B cell (primary cell): Measurements from ENCODE around the gene FAF2.

GRCh38 chr5:173889453-173890490, 1.6 kb downstream of the CPEB4 start:
- PRO-cap: no peak
- CAGE, long polyA plus RNA: no peak

GRCh38 chr5:173924699-173925450, 36.7 kb downstream of the CPEB4 start:
- PRO-cap: no peak
- CAGE, long polyA plus RNA: no peak

- PRO-cap: no peak
- CAGE, long polyA plus RNA: no peak
Measured at GRCh38 chr5:173947187-173947607, 41.8 kb upstream of the C5orf47 start.

DNA sequence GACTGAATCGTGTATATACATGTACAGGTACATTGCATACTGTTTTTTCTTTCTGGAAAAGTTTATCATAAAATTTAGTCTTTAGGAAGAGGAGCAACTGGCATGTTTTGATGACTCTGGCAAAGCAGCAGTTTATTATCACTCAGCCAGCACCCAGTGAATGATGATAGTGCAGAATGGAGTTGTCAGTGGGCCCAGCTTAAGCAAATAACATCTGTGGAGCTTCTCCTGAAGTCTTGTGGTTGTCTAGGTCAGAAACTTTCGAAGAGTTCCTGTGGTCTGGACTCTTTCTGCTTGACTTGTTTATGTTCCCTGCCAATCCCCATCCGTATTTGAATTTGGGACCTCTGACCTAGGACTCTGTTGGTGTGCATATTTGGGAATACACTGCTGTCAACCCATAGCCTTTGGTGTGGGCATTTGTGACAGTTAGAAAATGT, 38.1 kb upstream of the C5orf47 start:
- PRO-cap: no peak
- CAGE, long polyA plus RNA: no peak

GRCh38 chr5:173955887-173956803, 32.8 kb upstream of the C5orf47 start:
- PRO-cap: no peak
- CAGE, long polyA plus RNA: no peak

DNA sequence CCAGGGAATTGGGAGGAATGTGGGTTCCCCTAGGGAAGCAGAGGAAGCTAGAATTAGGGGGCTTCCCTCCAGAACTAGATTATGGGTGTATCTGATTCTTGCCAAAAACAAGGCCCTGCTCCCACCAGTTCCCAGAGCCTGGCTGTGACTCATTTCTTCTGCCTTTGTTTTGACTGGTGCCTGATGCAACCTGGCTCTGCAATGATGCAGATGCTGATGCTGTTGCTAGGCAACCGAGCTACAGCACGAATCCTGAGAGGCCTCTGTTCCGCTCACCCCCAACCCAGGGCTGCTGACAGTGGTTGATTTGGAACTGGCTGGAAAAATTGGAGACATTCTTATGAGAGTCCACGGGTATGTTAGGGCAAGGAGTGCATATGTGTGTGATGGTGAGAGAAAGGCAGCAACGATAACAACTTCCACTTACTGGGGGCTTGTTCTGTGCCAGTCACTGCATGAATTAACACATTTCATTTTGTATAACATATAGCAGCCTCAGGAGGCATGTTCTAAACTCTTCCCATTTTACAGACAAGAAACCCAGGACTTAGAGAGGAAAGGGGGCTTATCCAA, 100.4 kb downstream of the NSG2 start:
- PRO-cap: no peak
- CAGE, long polyA plus RNA: no peak

DNA sequence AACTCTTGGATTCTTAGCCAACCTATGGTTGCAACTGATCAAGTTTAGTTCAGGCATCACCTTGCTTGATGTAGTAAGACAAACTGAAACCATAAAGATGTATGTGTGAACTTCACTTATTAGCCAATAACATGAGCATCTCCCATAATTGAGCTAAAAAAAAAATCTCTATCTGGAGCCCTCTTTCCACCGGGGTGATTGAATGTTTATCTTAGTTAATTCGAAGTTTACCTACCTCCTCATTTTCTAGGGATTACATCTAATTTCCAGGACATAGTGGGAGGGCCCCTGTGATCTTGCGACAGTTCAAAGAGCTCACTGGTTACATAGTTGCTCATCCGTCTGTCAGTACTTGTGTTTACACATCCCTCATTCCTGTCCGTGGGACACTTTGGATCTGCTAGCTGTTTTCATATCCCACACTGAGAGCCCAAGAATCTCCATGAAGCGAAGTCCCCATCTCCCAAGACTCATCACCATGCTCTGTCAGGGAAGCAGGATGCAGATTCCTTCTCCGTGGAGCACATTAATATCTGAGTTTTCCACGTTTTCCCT, 10.4 kb upstream of the SFXN1 start:
- PRO-cap: no peak
- CAGE, long polyA plus RNA: no peak

DNA sequence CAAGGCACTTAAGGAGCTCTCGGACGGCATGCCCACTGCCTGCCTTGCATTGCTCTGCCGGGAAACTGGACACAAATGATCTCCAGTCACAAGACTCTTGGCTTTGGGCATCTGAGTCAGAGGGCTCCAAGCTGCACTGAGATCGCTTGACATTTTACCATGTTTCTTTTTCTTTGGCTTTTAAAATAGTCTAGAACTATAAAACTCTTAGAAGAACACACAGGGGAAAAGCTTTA, 43.6 kb upstream of the HRH2 start:
- PRO-cap: no peak
- CAGE, long polyA plus RNA: no peak

DNA sequence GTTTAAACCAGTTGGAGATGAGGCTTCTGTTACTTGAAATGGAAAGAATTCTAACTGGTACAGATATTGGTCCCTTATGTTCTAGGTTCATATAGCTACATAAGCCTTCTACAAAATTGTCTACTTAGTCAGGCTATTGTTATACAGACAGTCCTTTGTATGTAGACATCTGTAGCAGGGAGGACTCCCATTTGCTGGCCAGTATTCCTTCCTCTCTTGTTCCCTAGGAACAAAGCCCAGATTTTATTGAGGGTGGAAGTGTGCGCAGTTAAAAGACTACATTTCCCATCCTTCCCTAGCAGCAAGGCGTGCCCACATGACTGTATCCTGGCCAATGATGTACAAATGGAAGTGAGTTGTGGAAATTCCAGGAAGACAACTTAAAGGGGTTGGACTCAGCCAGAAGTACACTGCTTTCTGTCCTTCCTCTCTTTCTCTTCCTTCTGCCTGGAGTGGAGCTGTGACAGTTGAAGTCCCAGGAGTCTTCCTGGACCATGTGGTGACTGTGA, 88.9 kb downstream of the HRH2 start:
- PRO-cap: no peak
- CAGE, long polyA plus RNA: no peak

DNA sequence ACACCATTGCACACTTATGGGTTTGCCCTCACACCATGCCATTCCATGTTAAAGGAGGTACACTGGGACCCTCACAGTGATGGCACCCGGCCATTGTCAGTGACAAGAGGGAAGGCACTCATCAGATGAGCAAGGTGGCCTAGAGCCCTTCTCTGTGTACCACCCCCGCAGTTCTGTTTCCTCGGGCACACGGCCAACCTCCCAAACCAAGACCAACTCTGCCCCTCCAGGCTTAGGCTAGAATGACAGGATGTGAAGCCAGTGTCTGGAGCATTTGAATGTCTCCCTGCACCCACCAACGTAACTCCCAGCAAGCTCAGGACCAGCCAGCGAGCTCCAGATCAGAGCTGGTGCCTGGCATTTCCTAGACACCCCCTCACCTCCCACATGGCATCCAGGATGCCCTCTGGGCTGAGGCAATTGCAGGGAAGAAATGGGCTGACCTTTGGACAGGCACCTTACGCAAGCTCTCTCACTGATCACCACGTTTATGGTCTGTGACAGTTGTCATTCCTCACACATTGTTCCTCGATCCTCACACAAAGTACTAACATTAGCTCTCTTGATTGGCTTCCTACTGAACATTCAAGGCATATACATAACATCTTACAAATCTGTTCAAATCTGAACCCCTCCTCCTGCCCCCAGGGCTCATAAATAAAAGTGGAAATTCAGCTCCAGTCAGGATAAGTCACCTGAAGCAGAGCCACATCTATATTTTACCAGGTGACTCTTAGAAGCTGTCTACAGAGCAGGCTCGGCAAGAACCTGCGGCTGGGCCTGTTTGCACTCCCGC, 3.4 kb upstream of the CPLX2 start:
- PRO-cap: no peak
- CAGE, long polyA plus RNA: no peak

DNA sequence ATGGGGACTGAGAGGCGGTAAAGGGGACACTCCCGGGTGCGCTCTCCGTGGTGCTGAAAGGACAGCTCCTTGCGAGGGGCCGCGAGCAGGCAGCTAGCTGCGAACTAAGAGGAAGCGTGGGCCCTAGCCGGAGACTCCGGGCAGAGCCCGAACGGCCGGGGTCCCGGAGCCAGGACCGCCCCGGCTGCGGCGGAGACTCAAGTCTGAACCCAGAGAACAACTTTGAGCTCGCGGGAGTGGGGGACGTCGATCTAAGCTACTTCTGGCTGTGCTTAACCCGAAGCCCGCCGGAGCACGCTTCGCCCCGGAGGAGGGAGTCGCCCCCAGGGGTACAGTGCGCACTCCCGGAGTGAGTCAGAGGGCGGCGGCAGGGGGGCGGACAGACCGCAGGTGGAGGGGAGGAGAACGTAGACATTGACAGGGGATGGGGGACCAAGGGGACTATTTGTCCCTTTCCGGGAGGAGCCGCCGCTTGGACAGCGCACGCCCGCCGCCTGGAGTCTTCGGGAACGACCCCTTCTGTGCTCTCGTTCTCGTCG, 542 bp downstream of the CPLX2 start:
- PRO-cap: no peak
- CAGE, long polyA plus RNA: no peak

GRCh38 chr5:176034511-176034725, 66.3 kb upstream of the THOC3 start:
- PRO-cap: no peak
- CAGE, long polyA plus RNA: no peak

DNA sequence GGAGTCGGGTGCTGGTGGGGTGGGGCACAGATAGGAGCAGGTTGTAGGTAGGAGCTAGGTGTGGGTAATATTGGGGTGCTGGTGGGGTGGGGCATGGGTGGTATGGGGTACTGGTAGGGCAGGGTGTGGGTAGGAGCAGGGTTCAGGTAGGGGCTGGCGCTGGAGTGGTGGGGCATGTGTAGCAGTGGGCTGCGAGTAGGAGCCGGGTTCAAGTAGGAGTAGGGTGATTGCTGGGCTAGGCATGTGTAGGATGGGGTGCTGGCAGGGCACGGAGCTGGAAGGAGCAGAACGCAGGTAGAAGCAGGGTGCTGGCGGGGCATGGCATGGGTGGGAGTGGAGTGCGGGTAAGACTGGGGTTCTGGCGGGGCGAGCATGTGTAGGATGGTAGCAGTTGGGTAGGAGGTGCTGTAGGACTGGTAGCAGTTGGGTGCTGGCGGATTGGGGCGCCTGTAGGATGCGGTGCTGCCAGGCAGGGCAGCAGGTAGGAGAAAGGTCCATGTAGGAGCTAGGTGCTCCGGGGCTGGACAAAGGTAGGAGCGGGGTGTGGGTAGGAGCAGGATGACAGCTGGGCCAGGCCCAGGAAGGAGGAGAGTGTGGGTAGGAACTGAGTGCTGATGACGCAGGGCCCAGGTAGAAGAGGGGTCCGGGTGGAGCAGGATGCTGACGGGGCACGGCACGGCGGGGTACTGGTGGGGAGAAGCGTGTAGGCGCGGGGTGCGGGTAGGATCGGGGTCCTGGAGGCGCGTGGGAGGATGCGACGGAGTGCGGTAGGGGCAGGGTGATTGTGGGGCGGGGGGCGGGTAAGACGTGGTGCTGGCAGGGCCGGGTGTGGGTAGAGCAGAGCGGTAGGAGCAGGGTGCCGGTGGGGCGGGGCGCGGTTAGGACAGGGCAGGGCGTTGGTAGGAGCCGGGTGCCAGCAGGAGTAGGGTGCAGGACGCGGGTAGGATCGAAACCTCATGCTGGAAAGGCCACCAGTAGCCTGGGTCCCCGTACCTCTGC, 105.4 kb upstream of the SIMC1 start:
- PRO-cap: no peak
- CAGE, long polyA plus RNA: no peak

DNA sequence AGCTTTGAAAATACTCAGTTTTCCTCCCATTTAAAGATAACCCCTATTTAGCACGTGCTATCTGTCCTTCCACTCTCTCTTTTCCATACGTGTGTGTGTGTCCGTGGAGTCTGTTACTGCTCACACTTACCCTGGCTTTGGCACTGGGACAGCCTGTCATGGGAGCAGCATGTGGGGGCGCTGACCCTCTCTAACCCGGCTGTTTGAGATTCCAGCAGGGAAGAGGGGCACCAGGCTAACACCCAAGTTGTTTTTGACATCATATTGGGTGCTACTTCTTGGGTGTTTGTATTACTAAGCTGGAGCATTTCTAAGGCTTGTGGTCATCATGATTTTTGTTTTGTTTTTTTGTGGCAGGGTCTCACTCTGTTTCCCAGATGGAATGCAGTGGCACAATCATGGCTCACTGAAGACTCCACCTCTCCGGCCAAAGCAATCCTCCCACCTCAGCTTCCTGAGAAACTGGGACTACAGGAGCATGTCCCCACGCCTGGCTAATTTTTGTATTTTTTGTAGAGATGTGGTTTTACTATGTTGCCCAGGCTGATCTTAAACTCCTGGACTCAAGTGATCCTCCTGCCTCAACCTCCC, 56.9 kb upstream of the SIMC1 start:
- PRO-cap: no peak
- CAGE, long polyA plus RNA: no peak

DNA sequence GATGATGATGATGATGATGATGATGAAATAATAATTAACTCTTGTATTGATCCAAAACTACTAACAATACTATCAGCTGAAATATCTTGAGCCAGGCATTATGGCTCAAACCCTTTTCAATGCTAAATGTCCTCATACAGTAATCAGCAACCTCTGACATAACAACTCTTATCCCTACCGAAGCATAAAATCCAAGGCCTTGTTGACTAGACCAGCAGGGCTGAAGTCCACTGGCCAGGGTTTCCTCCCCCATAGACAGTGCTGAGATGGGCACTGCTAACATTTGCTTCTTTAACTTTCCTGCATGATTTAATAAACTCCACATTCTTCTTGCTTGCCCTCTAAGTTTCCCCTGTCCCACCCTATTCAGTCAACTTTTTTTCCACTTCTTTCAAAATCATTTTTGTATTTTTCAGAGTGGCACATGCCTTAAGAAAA, 19.8 kb downstream of the KIAA1191 start:
- PRO-cap: no peak
- CAGE, long polyA plus RNA: no peak

DNA sequence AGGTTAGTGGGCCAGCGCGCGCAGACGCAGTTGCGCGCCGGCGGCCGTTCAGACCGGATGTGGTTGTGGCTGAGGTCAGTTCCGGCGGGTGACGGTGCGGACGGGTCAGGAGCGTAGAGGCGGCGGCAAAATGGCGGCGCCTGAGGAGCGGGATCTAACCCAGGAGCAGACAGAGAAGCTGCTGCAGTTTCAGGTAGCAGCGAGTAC, at the start of gene FAF2:
TSS of gene FAF2 (plus strand) at position 108 of the 207 bp plus-strand sequence.
- PRO-cap: bidirectional peak, plus-strand start at position 91 of the sequence, minus-strand start outside the sequence
- CAGE, long polyA plus RNA: no peak

DNA sequence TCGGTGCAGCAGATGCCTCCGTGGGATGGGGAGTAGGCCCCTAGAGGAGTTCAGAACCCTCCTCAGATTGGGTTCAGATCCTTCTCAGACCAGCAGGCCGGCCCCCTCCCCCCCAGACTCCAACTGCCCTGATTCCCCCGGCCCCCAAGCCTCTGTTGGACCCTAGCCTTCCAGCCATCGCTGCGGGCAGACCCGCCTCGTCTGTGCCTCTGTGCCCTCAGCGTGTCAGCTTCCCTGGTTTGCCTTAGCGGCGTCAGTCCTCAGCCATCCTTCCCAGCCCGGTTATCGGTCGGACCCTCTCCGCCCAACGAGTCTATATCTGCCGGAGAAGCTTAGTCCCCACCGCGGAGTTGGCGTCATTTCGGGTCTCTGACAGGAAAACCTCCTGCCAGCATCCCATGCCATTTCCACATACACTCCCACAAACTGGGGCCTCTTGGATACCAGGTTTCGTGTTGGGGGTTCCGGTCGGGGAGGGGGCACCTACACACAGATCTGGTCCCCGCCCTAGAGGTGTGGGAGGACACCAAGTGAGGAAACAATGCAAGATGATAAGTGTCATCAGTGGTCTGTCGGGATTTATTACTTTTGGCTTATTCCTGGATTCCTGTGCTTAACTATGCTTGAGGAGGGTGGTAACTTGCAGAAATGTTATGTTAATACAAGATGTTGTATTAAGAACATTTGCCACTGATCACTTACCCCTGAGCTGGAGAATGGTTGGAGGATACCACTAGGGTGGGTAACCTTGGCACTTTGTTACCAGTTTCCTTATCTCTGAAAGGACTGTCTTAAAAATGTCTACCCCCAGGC, 506 bp downstream of the FAF2 start:
- PRO-cap: bidirectional peak, plus-strand start at position 587 of the sequence, minus-strand start at position 515 of the sequence
- CAGE, long polyA plus RNA: no peak

DNA sequence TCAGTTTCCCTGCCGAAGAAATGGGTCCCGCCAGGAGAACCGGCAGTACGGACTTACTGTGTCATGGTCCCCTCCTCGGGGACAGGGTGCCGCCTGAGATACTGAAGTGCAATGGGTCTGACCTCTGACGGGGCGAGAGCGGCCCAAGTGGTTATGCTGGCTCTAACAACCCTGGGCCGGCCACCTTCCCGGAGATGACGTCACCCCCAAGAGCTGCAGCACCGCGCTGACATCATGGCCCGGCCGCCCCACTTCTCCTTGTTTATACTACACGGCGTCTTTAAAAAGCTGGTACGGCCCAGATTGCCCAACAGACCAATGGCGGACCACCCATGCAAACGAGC, 444 bp upstream of the RNF44 start:
- PRO-cap: bidirectional peak, plus-strand start outside the sequence, minus-strand start at position 255 of the sequence
- CAGE, long polyA plus RNA: start-site peak on the minus strand centred at position 174 of the sequence, 69 bp wide, 47 and 21 reads in 2 replicates

DNA sequence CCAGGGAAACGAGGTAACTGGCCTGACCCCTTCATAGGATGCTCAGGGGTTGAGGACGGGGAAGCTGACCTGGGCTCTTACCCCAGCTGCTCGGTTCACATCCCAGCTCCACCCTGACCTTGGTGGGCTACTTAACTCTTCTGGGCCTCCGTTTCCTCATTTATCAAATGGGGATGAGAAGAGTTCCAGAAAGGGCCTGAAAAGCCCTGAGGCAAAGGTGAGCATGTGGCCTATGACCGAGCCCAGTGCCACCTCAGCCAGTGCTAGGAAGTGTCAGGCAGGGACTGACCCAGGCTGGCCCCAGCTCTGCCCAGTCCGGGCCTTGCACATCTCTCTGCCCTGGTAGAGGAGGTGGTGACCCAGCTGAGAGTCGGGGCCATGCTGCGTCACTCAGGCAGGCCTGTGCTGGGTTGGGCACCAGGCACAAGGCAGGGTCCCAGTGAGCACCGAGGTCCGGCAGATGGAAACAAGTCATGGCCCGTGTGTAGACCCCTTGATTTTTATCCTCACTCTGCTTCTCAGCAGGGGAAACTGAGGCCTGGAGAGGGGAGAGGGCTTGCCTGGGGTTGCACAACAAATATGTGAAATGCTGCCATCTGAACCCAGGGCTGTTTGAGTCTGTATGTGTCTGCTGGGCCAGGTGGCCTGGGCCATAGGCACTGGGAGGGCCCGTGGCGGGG, 703 bp downstream of the CDHR2 start:
- PRO-cap: no peak
- CAGE, long polyA plus RNA: no peak

DNA sequence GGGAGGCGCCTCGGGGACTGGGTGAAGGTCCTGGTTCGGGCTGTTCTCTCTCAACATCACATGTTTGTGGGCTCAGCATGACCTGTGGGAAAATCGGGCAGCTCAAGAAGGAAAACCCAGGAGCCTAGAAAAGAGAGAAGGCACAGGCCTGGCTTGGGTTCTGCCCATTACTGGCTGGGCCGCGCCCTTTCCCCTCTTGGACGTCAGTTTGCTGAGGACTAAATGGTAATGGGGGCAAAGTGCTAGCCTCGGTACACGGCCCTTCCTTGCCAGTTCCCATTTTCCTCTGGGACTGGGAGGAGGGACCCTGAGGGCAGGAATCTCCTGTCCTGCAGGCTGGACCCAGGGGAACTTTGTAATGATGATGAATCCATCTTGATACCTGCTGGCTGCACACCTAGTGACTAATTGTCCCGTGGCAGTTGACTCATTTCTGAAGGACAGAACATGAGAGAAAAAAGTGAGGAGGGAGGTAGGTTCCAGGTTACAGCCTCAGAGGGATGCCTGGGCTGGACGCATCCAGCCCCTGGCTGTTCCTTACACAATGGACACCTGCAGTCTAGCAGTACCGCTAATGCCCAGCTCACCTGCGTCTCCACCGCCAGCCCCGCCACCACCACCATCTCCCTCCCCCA, 4.1 kb downstream of the CDHR2 start:
- PRO-cap: no peak
- CAGE, long polyA plus RNA: no peak